Myometrial cell (primary cell): Measurements from ENCODE around the gene LIMS2.

DNA sequence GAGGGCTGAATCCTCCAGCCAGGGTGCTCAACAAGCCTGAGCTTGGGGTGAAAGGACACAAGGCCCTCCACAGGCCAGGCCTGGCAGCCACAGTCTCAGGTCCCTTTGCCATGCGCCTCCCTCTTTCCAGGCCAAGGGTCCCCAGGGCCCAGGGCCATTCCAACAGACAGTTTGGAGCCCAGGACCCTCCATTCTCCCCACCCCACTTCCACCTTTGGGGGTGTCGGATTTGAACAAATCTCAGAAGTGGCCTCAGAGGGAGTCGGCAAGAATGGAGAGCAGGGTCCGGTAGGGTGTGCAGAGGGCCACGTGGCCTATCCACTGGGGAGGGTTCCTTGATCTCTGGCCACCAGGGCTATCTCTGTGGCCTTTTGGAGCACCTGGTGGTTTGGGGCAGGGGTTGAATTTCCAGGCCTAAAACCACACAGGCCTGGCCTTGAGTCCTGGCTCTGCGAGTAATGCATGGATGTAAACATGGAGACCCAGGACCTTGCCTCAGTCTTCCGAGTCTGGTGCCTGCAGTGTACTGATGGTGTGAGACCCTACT lies 416 bp downstream of the PROC start:
- RAMPAGE, long total RNA: no peak

DNA sequence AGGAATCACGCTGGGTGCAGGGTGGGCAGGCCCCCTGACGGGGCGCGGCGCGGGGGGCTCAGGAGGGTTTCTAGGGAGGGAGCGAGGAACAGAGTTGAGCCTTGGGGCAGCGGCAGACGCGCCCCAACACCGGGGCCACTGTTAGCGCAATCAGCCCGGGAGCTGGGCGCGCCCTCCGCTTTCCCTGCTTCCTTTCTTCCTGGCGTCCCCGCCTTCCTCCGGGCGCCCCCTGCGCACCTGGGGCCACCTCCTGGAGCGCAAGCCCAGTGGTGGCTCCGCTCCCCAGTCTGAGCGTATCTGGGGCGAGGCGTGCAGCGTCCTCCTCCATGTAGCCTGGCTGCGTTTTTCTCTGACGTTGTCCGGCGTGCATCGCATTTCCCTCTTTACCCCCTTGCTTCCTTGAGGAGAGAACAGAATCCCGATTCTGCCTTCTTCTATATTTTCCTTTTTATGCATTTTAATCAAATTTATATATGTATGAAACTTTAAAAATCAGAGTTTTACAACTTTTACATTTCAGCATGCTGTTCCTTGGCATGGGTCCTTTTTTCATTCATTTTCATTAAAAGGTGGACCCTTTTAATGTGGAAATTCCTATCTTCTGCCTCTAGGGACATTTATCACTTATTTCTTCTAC lies 5.3 kb downstream of the PROC start:
- RAMPAGE, long total RNA: no peak

GRCh38 chr2:127438202-127438759 lies 20.1 kb downstream of the PROC start:
- RAMPAGE, long total RNA: no peak

GRCh38 chr2:127504515-127505650 lies 21.4 kb downstream of the IWS1 start:
- RAMPAGE, long total RNA: no peak

GRCh38 chr2:127584337-127584781 lies 48.9 kb downstream of the MYO7B start:
- RAMPAGE, long total RNA: no peak

- RAMPAGE, long total RNA: no peak
These were observed 8.3 kb upstream of the GPR17 start for GRCh38 chr2:127637384-127638260.

- RAMPAGE, long total RNA: no peak
These were observed 7.0 kb downstream of the GPR17 start for GRCh38 chr2:127652749-127653548.

- RAMPAGE, long total RNA: no peak
These were observed at the start of gene LIMS2 for GRCh38 chr2:127675366-127676048. Gene LIMS2 (minus strand): TSS chr2:127675530.

DNA sequence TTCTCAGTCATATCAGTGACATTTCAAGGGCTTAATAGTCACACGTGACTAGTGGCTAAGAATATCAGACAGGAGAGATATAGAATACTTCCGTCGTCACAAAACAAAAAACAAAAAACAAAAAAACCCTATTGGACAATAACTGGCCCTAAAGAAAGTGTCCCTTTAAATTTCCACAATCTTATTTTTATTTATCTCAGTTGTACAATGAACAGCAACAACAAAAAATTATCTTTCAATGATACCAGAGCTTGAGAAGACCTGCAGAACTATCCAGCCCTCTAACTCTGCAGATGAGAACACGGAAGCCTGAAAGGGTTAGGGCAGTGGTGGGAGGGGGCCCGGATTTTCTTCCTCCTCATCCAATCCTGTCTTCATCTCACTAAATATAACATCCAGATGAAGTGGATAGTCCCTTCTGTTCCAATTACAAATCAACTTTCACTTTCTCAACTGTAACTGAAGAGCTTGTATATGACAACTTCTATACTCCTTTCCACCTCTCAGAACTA lies 32.4 kb downstream of the SFT2D3 start:
- RAMPAGE, long total RNA: no peak

- RAMPAGE, long total RNA: no peak
These were observed 19.9 kb downstream of the WDR33 start for GRCh38 chr2:127791054-127791414.

- RAMPAGE, long total RNA: no peak
These were observed 7.0 kb upstream of the POLR2D start for GRCh38 chr2:127864881-127865389.

- RAMPAGE, long total RNA: no peak
These were observed 15.9 kb upstream of the AMMECR1L start for GRCh38 chr2:127901718-127902062.

DNA sequence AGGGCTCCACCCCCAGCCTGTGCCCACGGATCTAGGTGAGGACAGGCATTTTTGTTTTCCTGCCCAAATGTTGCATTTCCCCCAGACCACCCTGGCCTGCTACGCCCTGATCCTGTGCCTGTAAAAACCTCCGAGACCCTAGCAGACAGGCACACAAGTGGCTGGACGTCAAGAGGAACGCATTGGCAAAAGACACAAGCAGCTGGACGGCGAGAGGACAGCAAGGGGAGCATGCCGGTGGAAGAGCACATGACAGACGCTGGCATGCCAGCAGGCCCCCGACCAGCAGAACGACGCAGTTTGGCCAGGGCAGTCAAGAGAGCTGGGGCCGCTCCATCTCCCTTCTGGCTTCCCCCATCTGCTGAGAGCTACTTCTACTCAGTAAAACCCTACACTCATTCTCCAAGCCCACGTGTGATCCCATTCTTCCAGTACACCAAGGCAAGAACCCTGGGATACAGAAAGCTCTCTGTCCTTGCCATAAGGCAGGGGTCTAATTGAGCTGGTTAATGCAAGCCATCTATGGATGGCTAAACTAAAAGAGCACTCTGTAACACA lies 42.1 kb downstream of the SAP130 start:
- RAMPAGE, long total RNA: no peak

DNA sequence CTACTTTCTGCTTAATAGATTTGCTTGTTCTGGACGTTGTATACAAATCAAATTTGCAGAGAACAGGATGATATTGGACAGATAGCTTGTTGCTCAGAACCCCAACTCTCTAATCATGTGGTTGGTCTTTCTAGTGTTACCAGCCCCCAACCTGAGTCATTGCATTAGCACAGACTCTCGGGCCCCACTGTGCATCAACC lies 55.7 kb downstream of the UGGT1 start:
- RAMPAGE, long total RNA: no peak

DNA sequence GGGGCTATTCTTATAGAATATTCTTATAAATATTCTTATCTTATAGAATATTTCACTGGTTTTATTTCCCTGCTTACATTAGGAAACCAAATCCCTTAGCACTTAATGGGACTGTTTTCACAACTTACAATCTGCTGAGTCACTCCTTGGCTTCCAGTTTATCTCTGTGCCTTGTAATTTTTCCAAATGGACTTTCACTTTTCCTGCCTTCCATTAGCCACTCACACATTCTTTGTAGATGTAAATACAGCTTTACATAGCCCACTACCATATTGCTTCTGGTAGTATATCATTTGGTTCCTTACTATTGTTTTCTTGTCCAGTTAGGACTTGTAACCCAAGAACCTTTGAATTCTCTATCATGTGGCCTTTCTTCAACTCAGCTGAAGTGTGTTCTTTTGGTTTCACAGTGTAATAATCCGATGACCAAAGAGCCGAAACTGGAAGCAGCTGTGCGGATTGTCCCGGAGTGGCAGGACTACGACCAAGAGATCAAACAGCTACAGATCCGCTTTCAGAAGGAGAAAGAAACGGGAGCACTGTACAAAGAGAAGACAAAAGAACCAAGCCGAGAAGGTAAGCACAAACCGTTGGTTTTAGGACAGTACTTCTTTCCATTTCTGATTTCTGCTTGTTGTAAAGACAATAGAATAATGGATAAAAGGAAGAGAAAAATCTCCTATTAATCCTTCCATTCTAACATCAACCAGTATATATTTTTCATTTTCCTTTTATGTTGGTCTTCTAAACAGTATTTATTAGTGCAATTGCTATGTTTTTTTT lies 96.2 kb downstream of the UGGT1 start:
- RAMPAGE, long total RNA: no peak

- RAMPAGE, long total RNA: no peak
These were observed 3.1 kb downstream of the HS6ST1 start for GRCh38 chr2:128315626-128315879.

GRCh38 chr2:128446362-128446791 lies 127.7 kb upstream of the HS6ST1 start:
- RAMPAGE, long total RNA: no peak

DNA sequence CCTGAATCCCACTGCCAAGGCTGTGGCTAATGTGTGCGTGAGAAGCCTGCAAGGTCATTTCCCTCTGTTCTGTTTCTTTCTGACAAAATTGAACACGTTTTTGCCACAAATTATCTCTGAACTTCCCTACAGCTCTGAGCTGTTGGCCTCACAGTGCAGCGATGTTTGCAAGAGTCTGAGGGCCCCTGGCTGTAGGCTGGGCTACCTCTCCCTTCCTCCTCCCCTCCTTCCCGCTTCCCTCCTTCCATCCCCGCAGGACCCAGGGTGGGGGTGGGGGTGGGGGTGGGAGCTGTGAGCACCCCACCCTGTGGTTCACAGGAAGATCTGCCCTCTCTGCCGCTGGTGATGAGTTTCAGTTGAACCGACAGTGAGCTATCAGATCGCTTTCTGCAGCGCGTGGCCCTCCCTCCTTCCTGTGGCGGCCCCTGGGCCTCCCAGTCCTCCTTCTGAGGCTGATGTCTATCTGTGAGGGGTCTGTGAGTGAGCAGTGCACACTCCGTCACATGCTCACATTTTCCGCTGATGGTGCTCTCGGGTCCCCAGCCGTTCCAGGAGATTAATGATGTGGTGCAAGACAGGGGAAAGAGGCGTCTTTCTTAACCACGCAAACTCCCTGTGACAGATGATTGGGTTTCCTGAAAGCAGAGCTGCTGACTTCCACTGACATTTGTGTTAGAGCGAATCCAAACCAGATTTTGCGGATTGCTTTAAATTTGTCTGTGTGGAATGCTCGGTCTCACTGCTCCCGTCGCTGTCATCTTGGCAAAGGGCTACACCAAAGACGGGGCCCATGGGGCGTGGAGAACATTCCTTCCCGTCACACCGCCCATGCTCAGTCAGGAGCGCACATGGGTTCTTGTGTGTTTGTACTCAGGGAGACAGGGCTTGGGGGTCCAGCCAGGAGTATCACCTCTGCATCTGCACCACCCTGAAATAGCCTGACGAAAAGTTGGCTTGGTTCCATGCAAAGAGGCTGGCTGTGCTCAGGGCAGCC lies 154.5 kb upstream of the HS6ST1 start:
- RAMPAGE, long total RNA: no peak

DNA sequence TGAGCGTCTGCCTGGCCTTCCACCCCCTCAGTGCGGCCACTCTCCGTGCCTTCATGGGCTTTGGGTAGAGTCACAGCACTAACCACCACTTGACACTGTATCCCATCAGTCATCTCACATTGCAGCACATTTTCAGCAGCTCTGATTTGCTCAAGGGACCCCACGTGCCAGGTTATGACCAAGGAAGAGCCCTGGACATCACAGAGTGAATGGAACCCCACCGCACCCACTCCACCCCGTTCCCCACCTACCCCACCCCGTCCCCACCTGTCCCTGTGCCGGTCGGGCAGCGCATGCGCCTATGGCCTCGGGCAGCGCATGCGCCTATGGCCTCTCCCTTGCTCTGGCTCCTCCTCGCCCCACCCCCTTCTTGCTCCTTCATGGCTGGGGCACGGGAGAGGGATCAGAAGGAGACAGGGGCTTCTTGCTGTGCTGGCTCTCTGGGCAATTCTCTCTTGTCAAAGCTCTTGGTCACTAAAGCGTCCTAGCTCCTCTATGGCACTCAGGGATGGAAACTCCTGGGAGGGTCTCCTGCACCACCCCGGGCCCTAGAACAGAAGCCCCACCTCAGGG lies 371.7 kb upstream of the HS6ST1 start:
- RAMPAGE, long total RNA: no peak

- RAMPAGE, long total RNA: no peak
These were observed 372.4 kb upstream of the RAB6C start for GRCh38 chr2:129607101-129607488.